Cardiac fibroblast (primary cell): ENCODE data around the gene LHCGR.

DNA sequence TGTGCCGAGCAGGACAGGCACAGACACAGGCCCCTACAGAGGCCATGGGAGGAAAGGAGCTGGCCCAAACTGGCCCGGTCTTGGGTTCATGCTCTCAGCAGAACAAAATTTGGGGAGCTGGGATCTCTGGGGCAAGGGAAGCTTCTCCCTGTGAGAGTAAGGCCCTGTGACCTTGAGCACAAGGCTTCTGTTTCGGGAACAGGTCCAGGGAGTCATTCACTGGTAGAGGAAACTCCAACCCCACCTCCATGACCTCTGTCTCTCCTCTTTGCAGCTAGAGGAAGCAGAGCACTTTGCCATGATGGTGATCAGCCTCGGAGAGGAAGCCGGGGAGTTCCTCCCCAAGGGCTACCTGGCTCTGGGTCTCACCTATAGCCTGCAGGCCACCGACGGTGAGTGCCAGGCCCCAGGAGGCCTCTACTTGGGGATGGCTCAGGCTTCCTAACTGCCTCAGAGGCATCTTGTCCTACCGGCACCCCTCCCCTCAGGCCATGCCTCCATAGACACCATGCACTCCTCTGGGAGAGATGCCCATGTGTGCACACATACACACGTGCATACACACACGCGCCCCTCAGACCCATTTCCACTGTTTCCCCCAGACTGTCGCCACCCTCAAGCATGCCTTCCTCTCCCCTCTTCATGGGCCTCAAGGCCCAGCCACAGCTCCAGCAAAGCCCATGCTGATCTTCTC lies 80.7 kb downstream of the TTC7A start:
- RRBS = no CpG with 5 or more reads among the region's 12 CpGs

DNA sequence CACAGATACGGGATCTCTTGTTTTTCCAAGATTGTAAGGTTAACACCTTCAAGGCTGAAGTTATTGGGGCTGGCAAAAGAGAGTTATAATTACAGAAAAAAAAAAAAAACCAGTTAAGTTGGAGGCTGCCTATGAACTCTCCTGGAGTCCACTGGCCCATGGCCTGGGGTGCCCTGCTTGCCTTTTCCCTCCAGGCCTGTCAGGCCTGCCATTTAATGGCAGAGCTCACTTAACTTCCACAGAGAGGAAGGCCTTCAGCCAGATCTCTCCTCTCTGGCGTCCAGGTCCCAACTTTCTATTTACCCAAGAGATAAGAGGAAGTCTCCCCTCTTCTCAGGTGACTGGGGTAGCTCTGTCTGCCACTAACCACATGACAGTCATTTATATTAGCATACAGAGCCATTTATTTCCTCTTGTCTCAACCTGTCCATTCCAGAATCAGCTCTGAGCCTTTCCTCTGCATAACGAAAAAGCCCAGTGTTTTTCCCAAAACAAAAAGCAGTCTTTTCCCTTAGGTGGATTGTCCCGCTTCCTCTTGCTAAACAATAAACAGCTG lies 49.8 kb upstream of the CALM2 start:
- RRBS = no CpG with 5 or more reads among the region's 4 CpGs

GRCh38 chr2:47270006-47270211 lies 93.6 kb upstream of the CALM2 start:
- RRBS = no CpG with 5 or more reads among the region's 1 CpG

GRCh38 chr2:47334150-47334805 lies 34.8 kb upstream of the EPCAM start:
- RRBS = no CpG with 5 or more reads among the region's 12 CpGs

- RRBS = no CpG with 5 or more reads among the region's 3 CpGs
Measured at GRCh38 chr2:47336550-47337465, 32.3 kb upstream of the EPCAM start.

GRCh38 chr2:47359901-47360774 lies 9.0 kb upstream of the EPCAM start:
- RRBS = no CpG with 5 or more reads among the region's 10 CpGs

GRCh38 chr2:47782243-47782459 lies 794 bp upstream of the MSH6 start:
- RRBS = no CpG with 5 or more reads among the region's 9 CpGs

- RRBS = no CpG with 5 or more reads among the region's 3 CpGs
Measured at GRCh38 chr2:47790897-47791291, 7.9 kb downstream of the MSH6 start.

DNA sequence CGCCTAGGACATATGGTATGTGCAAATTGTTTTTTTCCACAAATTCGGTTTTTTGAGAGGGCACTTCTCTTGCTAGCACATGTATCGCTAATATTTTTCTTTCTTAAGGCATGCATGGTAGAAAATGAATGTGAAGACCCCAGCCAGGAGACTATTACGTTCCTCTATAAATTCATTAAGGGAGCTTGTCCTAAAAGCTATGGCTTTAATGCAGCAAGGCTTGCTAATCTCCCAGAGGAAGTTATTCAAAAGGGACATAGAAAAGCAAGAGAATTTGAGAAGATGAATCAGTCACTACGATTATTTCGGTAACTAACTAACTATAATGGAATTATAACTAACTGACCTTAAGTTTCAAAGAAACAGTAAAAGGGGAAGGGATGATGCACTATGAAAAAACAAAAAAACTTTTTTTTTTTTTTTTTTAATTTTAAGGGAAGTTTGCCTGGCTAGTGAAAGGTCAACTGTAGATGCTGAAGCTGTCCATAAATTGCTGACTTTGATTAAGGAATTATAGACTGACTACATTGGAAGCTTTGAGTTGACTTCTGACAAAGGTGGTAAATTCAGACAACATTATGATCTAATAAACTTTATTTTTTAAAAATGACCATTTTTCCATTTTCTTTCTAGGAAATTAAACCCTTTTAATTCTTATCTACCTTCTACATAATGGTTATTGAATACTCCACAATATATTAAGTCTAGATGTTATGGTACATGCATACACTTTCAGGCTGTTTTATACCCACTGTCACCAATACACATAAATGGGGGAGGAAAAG lies 23.6 kb downstream of the MSH6 start:
- RRBS = no CpG with 5 or more reads among the region's 6 CpGs

- RRBS = no CpG with 5 or more reads among the region's 4 CpGs
Measured at GRCh38 chr2:47892332-47892967, 13.8 kb downstream of the FBXO11 start.

DNA sequence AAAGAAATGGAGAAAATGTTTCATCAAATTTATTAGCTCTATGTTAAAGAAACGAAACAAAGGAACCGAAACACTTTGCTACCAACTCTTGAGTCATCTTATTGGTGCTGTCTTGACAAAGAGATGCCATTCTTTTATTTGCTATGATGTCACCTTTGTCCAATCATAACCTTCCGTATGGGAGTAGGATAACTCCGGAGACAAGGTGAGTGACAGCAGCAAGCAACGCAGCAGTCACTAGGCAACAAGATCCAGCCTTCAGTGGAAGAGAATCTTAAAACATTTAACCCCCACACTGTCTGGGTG lies 42.4 kb upstream of the PPP1R21 start:
- RRBS = no CpG with 5 or more reads among the region's 5 CpGs

- RRBS = no CpG with 5 or more reads among the region's 41 CpGs
Measured at GRCh38 chr2:48755392-48756010, at the start of gene LHCGR. TSS of gene LHCGR (minus strand) at chr2:48755724.

DNA sequence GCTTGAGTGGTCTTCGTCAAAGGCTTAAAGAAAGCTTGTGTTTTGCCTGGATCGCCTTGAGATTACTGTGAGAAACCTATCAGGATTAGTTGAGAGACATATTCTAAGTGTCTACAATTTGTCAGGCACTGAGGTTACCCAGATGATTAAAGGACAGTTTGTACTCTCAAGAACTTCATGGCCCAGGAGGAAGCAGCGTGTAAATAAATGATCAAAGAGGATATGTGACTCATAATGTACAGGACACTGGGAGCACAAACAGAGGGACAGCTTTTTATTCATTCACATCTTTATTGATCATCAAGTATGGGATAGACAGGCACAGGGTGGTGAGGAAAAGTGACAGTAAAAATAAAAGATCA lies 152.6 kb upstream of the FSHR start:
- RRBS = no CpG with 5 or more reads among the region's 3 CpGs

GRCh38 chr2:50720597-50721011 lies 311.3 kb downstream of the NRXN1 start:
- RRBS = no CpG with 5 or more reads among the region's 2 CpGs

- RRBS = no CpG with 5 or more reads among the region's 5 CpGs
Measured at GRCh38 chr2:51012732-51013468, 19.0 kb downstream of the NRXN1 start.

DNA sequence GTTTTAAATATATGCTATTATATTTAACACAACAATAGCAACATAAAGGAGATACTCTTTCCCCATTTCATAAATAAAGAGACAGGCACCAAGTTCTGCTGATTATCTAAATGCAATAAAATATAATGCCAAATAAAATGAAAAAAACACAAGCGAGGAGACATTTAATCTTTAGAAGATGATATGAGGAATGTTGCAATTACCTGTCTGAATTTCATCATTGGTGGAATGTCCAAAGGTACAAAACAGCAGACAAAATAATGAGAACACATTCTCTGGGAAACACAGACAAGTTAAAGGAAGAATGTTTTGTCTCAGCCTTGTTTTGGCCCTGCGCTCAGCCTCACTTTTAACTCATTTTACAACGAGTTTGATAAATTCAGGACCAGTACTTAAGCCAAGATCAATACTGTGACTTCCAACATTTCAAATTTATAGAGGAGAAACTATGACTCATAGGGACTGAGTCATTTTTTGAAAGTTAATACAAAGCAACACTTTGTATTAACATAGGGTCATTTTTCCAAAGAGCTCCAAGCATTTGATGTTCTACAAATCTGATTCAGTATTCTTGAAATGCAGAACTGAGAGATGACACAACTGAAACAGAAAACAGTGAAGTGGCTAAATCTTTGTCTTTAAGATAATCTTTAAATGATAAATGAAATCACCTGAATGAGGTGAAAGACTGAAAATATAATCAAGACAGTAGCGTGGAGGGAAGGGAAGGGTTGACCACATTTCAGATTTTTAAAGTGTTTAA lies 833.2 kb upstream of the CHAC2 start:
- RRBS = no CpG with 5 or more reads among the region's 4 CpGs

DNA sequence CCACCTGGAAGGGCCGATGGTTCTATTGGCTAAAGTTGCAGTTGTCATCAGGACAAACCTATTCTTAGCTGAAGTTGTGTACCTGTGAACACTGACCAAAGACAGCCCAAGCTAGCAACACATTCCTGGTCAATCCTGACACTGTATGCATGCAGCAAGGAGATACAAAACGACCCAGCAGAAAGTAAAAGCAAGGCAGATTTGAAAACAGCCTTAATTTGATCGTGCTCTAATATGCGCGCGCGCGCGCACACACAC lies 218.0 kb upstream of the CHAC2 start:
- RRBS = no CpG with 5 or more reads among the region's 9 CpGs

GRCh38 chr2:53787937-53788153 lies 1.0 kb downstream of the ERLEC1 start:
- RRBS = no CpG with 5 or more reads among the region's 5 CpGs